Body of pancreas (tissue), 2 donors: ENCODE results near the gene WIPI1.

DNA sequence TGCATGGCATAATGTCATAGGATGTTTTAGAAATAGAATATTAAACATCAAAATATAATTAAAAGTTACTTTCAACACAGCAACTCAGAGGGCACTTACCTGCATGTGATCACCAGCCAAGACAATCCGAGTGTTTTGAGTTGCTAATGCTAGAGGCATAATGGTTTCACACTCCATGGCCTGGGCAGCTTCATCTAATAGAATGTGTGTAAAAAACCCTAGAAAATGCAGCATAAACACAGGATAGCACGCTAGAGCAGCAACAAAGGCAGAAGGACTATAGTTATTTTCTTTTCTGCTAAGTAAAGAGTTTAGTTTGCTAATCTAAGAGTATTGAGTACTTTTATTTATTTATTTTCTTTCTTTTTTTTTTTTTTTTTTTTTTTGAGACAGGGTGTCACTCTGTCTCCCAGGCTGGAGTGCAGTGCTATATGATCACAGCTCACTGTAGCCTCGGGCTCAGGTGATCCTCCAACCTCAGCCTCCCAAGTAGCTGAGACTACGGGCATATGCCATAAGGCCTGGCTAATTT, 95.2 kb downstream of the HELZ start:
- PRO-cap: no peak
- RAMPAGE, long total RNA, 2 experiments: no peak in any of the 2 experiments

- PRO-cap: no peak
- RAMPAGE, long total RNA, 2 experiments: no peak in any of the 2 experiments
Measured at GRCh38 chr17:67196665-67197184, 48.3 kb downstream of the HELZ start.

DNA sequence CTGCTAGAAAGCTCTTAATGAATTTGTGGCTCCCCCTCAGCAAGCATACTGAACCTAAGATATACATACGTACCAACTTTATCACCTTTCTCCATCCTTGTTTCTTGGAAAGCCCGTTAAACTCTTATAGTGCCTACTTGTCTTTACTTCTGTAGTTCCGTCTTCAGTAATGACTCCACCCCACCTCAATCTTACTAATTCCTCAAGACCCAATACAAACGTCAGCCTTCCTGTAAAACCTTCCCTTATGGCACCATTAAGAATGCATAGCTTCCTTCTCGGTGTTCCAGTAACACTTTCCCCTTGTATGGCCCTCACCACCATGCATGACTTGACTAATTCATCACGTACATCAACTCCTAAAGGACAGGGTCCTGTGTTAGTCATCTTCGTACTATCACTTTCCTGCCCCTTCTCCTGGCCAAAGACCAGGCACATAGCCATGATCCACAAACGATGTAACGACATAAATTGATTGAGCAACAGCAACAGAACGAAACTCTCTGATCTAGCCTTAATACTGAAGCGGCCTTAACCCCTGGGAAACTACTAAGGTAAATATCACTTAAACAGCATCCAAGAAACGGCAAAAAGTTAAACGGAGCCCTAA, 708 bp downstream of the PSMD12 start:
- PRO-cap: no peak
- RAMPAGE, long total RNA, 2 experiments: start-site peak on the minus strand in 1 of 2 experiments, centred at position 402 of the sequence, 11 reads per replicate

GRCh38 chr17:67423695-67424292, 46.7 kb downstream of the PITPNC1 start:
- PRO-cap: no peak
- RAMPAGE, long total RNA, 2 experiments: no peak in any of the 2 experiments

- PRO-cap: unidirectional peak, minus-strand start at chr17:67490822
- RAMPAGE, long total RNA, 2 experiments: no peak in any of the 2 experiments
Measured at GRCh38 chr17:67490447-67490984, 113.4 kb downstream of the PITPNC1 start.

GRCh38 chr17:67528605-67529585, 151.8 kb downstream of the PITPNC1 start:
- PRO-cap: unidirectional peak, plus-strand start at chr17:67528980; bidirectional peak, plus-strand start at chr17:67529216, minus-strand start at chr17:67529099
- RAMPAGE, long total RNA, 2 experiments: no peak in any of the 2 experiments

GRCh38 chr17:67634028-67634329, 83.8 kb upstream of the NOL11 start:
- PRO-cap: no peak
- RAMPAGE, long total RNA, 2 experiments: no peak in any of the 2 experiments

DNA sequence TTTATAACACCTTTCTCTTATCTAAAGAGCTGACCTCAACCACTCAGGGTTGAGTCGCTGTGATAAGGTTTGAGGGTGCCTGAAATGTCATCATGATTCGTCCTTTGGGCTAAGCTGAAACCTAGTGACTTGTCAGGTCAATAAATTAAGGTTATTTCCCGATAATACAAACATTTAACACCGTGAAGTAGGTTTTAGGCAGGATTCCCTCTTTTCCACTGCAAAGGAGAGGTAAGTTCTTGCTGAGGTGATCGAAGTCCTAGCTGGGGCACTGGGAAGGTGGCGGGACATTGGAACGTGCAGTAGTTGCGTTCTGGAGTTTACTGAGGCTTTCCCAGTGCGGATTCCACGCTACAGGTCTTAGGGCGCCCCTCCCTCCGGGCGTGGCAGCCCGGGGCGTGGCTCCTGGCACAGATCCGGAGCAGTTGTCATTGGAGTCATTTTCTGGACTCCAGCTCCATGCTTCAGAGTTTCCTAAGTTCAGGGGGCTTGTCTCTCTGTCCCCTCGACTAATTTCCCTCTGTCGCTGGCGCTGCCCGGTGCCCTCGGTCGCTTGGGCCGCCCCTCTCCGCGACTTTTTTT, 725 bp upstream of the BPTF start:
- PRO-cap: no peak
- RAMPAGE, long total RNA, 2 experiments: no peak in any of the 2 experiments

DNA sequence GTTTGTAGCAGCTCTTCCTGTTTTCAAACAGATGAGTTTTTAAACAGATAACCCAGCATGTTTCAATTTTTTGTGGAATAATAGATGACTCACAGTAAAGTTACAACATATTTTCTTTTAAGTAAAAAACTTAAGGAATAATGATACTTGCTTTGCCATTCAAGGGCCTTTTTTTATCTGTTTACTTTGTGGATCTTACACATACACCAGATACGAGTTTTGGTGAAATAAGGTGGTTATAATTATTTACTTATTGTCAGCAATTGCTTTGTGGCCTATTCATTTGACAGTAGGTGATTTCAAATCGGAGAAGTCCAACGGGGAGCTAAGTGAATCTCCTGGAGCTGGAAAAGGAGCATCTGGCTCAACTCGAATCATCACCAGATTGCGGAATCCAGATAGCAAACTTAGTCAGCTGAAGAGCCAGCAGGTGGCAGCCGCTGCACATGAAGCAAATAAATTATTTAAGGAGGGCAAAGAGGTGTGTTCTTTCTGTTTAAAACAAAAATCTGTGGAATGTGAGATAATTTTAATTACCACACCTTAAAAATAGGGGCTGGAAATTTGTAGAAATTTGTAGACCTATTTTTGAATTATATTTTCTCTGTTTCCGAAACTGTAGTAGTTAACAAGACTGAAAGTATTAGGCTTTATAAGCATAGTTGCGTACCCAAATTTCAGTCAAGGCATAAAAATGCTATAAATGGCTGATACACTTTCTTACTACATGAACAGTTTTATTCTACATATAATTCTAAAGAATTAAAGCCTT, 66.4 kb downstream of the BPTF start:
- PRO-cap: no peak
- RAMPAGE, long total RNA, 2 experiments: start-site peak on the plus strand in 1 of 2 experiments, centred at position 308 of the sequence, 28 reads per replicate

- PRO-cap: no peak
- RAMPAGE, long total RNA, 2 experiments: start-site peak on the plus strand in 1 of 2 experiments, at chr17:67893613-67893724 at its widest, 20 reads per replicate
Measured at GRCh38 chr17:67893289-67893797, 68.0 kb downstream of the BPTF start.

DNA sequence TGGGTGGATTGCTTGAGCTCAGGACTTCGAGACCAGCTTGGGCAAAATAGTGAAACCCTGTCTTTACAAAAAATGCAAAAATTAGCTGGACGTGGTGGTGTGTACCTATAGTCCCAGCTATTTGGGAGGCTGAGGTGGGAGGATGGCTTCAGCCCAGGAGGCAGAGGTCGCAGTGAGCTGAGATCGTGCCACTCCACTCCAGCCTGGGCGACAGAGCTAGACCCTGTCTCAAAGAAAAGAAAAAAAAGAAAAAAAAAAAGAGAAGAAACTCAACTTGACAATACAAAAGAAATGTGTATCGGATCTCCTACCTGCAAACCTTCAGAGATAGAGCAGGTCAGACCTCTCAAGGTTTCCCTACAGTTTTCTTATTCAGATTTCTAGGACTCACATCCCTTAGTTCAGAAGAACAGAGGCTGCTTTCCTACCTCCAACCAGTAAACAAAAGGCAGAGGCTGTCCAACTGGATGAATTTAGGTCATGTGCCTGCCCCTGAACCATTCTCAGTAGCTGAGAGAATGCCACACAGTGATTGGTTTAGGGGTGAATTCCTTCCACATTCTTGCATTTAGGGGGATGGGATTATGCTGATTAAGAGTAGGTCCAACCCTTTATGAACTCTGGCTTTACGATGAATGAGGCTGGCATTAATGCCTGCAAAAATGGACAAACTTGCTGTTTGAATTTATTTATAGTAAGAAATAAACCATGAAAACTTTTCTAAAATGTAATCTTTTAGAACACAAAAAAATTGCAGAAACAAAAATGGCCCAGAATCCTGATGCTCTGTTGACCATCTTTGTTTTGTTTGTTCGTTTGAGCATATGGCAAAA, 1.5 kb upstream of the KPNA2 start:
- PRO-cap: no peak
- RAMPAGE, long total RNA, 2 experiments: no peak in any of the 2 experiments

- PRO-cap: no peak
- RAMPAGE, long total RNA, 2 experiments: no peak in any of the 2 experiments
Measured at GRCh38 chr17:68161630-68162548, 86.0 kb upstream of the AMZ2 start.

DNA sequence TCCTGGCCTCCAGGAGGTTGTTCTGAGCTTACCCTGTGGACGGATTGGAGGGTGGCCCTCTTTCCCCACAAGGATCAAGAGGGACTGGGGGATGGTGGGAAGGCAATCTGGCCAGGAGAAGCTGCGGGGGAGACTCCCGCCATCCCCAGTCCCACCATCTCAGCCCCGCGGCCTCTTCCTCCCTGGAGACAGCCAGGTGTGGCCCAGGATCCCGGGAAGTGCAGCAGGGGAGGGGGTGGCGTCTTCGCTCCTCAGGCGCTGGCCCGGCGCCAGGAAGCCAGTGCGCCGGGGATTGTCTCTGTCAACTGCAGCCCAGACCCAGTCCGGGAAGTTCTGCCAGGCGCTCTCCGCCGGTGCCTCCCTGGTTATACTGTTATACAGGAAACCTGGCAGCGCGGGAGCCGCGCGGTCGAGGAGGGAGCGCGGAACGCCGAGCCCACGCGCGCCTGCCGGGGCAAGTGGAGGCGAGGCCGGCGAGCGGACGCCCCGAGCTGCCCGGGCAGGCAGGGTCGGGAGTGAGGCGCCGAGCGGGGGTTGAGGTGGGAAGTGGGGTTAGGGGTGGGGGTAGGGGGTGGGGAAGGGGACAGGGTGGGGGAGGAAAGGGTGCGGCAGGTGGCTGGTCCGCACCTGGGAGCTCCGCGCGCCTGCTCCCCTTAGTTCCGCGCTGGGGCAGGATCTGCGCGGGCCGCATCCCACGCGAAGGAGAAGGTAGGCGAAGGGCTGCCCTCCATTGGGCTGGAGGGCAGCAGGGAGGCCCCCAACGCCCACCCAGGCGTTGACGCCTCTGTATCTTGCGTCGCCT, 51.7 kb upstream of the AMZ2 start:
- PRO-cap: unidirectional peak, plus-strand start at position 392 of the sequence
- RAMPAGE, long total RNA, 2 experiments: no peak in any of the 2 experiments

DNA sequence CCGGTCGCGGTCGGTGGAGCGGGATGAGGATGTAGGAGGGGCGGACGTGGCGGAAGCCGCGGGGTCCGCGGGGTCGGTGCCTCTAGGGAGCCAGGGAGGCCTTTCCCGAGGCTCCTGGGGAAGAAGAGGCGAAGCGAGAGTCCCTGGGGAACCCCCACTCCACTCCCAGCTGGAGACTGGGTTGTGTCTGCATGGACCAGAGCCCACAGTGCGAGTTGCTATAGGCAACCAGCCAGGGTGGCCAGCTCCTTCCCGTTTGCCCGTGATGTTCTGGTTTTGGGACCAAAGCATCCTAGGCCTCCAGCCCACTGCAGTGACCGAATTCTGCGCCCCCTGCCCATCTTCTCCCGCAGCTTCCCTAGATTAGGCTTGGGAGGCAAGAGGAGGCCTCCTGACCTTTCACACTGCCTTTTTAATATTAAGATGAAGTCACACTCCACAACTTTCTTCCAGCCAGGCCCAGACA, 377 bp downstream of the AMZ2 start:
- PRO-cap: no peak
- RAMPAGE, long total RNA, 2 experiments: no peak in any of the 2 experiments

- PRO-cap: no peak
- RAMPAGE, long total RNA, 2 experiments: no peak in any of the 2 experiments
Measured at GRCh38 chr17:68399008-68399428, 58.3 kb downstream of the WIPI1 start.

DNA sequence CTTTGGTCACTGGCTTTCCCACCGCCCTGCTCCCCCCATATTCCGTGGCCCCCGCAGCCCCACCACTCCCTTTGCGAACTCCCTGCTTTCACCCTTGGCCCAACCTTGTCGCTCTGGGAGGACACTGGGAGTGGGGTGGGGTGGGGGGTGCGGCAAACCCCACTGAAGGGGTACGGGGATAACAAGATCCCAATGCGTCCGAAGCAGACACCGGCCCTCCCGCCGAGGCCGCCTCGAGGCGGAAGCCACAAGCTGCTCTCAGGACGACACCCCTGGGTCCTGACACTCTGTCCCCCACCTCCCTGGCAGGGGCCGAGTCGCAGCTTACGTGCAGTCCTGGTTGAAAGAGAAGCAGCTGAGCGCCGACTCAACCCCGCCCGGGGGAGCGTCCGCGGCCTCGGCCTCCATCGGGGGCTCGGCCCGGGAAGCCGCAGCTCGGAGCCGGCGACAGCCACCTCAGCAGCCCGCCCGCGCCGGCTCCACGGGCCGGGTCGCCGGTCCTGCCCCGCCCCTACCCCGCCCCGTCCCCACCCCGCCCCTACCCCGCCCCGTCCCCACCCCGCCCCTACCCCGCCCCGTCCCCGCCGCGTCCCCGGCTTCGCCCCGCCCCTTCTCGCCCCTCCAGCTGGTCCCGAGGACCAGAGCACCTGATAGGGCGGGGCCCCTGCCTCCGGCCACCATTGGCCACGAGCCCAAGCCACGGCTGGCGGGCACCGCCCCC, at the start of gene WIPI1:
Gene WIPI1, minus strand, starts transcription at position 483 of the 721 bp plus-strand sequence.
- PRO-cap: unidirectional peak, minus-strand start at position 483 of the sequence
- RAMPAGE, long total RNA, 2 experiments: start-site peak on the minus strand in 2 of 2 experiments, centred at positions 457 to 470 of the sequence, 89 to 265 reads per replicate

DNA sequence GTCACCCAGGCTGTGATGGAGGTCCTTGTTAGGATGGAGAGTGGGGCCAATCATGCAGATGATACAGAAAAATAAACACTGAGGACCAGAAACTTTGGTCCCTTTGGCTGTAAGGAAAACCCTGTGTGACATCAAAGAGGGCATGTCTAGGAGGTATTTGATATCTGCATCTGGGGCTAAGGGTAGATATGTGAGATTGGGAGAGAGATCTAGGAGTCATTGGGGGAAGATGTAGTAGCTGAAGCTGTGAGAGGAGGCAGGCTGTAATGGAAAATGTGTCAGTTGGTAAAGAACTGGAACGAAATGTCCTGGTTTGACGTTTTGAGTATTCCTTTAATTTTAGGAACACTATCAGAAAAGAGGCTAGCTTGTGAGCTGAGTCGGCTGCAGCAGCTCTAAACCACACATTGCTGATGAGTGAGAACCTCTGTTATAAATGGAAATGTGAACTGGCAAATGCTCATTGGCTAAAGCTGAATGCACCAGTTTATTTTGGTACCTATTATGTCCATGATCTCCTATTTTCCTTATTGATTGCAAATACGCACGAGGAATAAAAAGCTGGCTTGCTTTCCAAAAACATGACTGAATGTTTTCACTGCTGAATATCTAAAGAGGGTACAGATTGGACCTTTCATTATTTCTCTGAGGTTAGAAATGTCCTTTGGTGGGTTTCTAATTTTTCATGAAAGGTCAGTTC, 11.0 kb upstream of the WIPI1 start:
- PRO-cap: no peak
- RAMPAGE, long total RNA, 2 experiments: no peak in any of the 2 experiments

DNA sequence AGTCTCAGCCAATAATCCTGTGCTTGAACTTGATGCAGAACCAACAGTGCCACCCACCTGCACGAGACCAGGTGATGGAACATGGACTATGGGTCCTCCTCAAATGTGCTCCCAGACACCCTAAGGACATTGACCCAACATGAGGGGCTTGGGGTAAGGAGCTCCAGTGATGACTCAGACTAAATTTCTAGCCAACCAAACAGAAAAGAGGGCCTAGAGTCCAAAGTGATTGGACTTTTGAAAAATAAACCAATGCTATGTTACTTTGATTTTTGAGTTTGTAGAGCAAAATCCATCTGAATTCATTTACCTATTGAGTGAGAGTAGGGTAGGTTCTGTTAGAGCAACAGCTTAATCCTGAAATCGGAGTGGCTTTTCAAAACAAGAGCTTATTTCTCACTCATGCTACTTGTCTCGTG, 21.9 kb downstream of the FAM20A start:
- PRO-cap: no peak
- RAMPAGE, long total RNA, 2 experiments: no peak in any of the 2 experiments

DNA sequence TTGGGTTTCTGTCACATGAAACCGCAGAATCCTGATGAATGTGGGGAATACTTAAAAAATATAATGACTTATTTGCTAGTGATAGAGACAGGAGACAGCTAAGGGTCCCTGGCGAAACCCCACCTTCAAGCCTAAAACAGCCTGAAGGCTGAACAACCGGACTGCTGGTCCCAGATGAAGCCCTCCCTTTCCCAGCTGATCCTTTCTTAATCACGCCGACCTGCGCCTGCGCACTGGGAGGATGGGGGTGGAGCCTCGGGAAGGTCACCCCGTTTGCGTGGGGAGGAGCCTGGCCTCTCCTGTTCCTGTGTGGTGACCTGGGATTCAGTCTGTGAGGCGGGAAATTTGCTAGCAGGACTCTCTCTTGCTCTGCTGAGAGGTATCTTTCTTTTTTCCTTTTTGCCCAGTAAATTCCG, 9.7 kb downstream of the FAM20A start:
- PRO-cap: no peak
- RAMPAGE, long total RNA, 2 experiments: no peak in any of the 2 experiments

DNA sequence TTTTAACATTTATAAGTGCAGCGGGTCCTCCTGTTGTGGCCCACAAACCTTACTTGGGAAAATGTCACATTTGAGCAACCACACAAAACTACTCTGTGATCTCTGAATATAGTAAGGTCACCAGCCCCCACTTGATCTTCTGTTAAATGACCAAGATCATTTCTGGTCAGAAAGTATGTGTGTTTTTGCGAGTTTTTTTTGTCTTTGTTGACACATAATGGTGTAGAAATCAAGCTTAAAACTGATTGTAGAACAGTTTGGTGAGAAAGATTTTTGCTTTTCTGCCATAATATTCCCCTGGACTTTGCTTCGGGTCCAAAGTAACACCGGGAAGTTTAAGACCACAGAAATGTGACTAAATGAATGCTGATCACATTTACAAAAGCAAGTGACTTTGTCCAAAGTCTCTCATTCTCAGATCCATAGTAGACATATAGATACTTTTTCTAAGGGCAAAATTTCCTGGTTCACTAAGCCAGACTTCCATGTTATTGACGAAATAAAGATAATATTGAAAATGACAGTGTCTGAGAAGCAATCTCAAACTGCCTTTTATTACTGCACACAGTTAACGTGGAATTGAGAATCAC, 2.6 kb downstream of the FAM20A start:
- PRO-cap: no peak
- RAMPAGE, long total RNA, 2 experiments: no peak in any of the 2 experiments